Mammary epithelial cell (primary cell): ENCODE measurements around the gene RETREG1.

- CAGE, long polyA plus RNA: no peak
- RRBS: no CpG with 5 or more reads among the region's 5 CpGs
These were observed 234.2 kb upstream of the FBXL7 start for GRCh38 chr5:15265821-15266174.

GRCh38 chr5:15501096-15501951, 1.3 kb downstream of the FBXL7 start:
- CAGE, long polyA plus RNA: no peak
- RRBS: no CpG with 5 or more reads among the region's 15 CpGs

DNA sequence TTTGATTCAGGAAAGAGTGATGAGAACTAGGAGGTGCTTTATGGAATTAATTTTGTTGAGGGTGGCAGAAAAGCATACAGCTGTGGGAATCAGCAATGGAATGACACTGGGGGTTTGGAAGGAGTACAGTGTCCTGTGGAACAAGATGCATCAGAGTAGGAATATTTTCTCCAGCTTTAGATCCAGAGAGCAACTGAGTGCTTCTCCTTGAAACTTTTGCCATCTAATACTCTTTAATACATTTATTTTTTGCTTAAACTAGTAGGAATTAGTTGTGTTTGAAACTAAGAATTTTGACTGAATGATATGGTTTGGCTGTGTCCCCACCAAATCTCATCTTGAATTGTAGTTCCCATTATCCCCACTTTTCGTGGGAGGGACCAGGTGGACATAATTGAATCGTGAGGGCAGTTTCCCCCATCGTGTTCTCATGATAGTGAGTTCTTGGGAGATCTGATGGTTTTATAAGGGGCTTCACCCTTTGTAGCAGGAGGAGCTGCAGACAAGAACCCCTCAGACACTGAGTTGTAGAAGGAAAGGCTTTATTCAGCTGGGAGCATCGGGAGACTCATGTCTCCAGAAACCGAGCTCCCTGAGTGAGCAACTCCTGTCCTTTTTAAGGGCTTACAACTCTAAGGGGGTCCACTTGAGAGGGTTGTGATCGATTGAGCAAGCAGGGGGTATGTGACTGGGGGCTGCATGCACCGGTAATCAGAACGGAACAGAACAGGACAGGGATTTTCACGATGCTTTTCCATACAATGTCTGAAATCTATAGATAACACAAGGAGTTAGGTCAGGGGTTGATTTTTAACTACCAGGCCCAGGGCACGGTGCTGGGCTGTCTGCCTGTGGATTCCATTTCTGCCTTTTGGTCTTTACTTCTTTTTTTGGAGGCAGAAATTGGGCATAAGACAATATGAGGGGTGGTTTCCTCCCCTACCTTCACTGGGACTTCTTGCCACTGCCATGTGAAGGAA, 158.3 kb downstream of the FBXL7 start:
- CAGE, long polyA plus RNA: no peak
- RRBS: no CpG with 5 or more reads among the region's 10 CpGs

- CAGE, long polyA plus RNA: no peak
- RRBS: 93% methylated on average over 4 of the region's 64 CpGs
These were observed 242.9 kb downstream of the MARCHF11 start for GRCh38 chr5:15936477-15937362.

DNA sequence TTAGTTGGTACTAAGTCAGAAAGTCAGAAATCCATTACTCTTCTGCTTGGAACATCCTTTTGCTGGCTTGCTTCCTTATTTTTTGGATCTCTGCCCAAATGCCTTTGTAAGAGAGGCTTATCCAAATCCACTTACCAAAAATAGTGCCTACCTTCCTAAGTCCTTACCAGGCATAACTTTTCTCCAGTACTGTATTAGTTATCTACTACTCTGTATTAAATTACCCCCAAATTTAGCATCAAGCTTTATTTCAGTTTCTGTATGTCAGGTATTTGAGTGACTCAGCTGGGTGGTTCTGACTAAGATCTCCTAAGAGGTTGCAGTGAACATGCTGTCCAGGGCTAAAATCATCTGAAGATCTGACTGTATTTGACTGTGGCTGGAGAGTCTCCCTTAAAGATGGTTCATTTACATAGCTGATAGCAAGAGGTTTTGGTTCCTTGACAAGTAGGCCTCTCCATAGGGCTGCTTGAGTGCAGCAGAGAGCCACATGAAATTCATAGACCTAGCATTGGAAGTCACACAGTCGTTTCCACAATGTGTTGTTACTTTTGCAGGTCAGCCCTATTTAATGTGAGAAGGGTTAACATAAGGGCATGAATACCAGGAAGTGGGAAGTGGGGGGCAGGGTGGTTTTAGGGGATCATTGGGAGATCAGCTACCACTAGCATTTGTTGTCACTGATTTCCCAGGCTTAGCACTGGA, 1.8 kb upstream of the ZNF622 start:
- CAGE, long polyA plus RNA: no peak
- RRBS: no CpG with 5 or more reads among the region's 1 CpG

DNA sequence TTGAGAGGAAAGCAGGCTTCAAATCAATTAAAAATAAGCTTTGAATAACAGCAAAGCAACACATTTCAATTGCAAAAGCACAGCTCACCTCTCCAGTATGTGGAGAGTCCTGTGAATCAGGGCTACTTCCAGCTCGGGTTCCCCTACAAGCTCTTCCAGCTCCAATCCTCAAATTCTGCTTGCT, 71.9 kb downstream of the RETREG1 start:
- CAGE, long polyA plus RNA: no peak
- RRBS: no CpG with 5 or more reads among the region's 1 CpG

- CAGE, long polyA plus RNA: no peak
- RRBS: 1% methylated on average over 38 of the region's 111 CpGs
These were observed at the start of gene RETREG1 for GRCh38 chr5:16616279-16617397. TSS of gene RETREG1 (minus strand) at chr5:16616997.

- CAGE, long polyA plus RNA: no peak
- RRBS: 100% methylated on average over 2 of the region's 38 CpGs
These were observed 84.7 kb upstream of the RETREG1 start for GRCh38 chr5:16701309-16702031.

- CAGE, long polyA plus RNA: no peak
- RRBS: no CpG with 5 or more reads among the region's 13 CpGs
These were observed 56.4 kb downstream of the MYO10 start for GRCh38 chr5:16879689-16880080.

- CAGE, long polyA plus RNA: no peak
- RRBS: no CpG with 5 or more reads among the region's 11 CpGs
These were observed 999 bp upstream of the MYO10 start for GRCh38 chr5:16937015-16937559.

- CAGE, long polyA plus RNA: no peak
- RRBS: no CpG with 5 or more reads among the region's 2 CpGs
These were observed 5.2 kb downstream of the BASP1 start for GRCh38 chr5:17222533-17223114.

- CAGE, long polyA plus RNA: no peak
- RRBS: no CpG with 5 or more reads among the region's 7 CpGs
These were observed 16.9 kb downstream of the BASP1 start for GRCh38 chr5:17234220-17234904.

DNA sequence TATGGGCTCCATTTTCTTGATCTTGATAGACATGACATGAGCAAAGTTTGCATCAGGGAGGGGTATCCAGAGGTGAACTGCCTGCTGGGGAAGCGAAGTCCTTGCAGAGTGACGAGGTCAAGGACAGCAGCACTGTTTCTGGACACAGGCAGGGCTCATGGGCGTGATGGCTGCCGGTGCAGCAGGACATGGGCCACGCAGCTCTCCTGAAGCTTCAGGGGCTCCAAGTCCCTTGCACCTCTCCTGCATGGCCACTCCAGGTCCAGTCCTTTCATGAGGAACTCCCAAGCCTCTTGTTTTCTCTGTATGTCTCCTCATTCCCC, 123.9 kb downstream of the H3Y2 start:
- CAGE, long polyA plus RNA: no peak
- RRBS: no CpG with 5 or more reads among the region's 5 CpGs

DNA sequence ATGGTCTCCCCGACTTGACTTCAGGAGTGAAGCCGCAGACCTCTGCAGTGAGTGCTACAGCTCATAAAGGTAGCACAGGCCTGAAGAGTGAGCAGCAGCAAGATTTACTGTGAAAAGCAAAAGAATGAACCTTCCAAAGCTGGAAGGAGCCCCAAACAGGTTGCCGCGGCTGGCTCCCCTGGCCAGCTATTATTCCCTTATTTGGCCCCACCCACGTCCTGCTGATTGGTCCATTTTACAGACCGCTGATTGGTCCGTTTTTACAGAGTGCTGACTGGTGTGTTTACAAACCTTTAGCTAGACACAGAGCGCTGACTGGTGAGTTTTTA, 624.9 kb upstream of the CDH18 start:
- CAGE, long polyA plus RNA: no peak
- RRBS: no CpG with 5 or more reads among the region's 8 CpGs

DNA sequence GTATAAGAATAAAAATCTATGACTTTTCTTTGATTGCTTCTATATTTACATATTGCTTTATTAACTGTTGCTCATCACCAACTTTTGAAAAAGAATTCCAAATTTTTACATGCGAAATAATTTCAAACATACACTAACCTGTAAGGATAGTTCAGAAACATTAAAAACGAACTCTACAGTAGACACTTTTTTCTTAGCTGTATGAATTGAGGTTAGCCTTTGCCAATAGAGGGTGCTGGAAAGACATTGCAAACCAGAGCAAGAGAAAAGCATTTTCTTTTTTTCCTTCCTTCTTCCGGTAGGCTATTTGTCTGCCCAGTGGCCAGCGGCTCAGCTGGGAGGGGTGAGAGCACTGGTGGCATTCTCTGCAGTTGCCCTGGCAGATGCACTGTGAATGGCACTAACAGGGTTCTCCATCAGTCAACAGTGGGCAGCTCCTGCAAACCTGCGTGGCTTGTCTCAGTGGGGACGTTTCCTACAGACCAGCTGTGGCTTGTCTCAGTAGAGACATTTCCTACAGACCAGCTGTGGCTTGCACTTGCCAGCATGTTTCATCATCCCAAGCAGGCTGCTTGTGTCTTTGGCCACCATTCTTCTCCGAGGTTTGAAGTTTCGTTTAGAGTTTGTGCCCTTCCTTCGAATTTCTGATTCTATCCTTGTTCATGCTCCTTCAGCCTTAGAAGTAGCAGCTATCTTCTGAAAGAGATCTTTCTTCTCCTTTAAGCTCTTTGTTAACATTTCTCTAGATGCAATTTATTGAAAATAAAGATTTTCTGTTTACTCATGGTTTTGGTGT, 984.5 kb upstream of the CDH18 start:
- CAGE, long polyA plus RNA: no peak
- RRBS: no CpG with 5 or more reads among the region's 9 CpGs

- CAGE, long polyA plus RNA: no peak
- RRBS: no CpG with 5 or more reads among the region's 23 CpGs
These were observed 1368.6 kb downstream of the CDH12 start for GRCh38 chr5:21484479-21484986.

DNA sequence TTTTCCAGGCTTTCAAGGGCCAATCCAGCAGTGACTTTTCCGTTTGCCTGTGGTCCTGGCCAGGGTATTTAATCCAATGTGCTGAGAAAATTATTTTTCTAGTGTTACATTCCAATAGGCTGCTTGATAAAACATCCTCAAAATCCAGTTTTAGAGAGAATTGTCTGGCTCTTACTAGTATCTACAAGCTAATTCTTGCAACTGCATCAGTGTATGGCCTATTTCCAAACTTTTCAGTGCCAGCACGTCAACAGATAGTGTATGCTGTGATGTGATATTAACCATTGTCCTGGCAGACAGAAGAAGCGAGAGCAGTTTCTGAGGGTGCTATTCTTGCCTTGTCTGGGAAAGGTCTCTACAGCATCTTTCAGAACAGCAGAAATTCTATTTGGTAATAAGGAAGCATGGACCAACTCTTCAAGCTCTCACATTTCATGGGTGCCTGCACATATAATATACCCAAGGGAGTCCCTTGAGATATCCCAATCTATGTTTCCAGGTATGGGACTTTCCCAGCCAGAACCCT, 174.2 kb upstream of the CDH12 start:
- CAGE, long polyA plus RNA: no peak
- RRBS: no CpG with 5 or more reads among the region's 3 CpGs

DNA sequence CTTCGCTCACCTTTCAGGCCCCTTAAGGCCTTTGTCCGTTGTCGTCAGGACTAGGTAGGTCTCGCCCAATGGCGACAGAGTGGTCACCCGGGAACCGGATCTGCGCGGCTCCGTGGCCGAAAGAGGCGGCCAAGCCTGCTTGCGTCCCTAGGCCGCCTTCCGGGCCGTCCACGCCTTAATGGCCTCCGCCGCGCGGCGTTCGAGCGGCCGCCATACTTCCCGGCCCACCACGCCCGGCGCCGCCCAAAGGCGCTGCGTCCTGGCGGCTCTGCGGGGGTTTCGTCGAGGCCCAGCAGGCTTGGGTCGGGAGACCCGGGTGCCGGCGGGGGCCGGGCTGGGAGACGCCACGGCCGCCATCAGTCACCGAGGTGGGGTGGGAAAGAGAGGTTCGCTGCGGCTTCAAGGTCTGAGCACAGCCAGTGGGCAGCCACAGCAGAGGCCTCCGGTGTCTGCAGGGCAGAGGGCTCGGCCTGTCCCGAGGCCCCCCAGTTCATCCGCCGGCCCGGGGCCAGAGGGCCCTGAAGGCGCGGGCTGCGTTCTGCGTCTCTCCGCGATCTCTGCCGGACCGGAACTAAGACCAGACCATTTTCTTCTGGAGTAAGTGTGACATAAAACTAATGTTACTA, 545.8 kb upstream of the CDH10 start:
- CAGE, long polyA plus RNA: no peak
- RRBS: 80% methylated on average over 11 of the region's 61 CpGs

DNA sequence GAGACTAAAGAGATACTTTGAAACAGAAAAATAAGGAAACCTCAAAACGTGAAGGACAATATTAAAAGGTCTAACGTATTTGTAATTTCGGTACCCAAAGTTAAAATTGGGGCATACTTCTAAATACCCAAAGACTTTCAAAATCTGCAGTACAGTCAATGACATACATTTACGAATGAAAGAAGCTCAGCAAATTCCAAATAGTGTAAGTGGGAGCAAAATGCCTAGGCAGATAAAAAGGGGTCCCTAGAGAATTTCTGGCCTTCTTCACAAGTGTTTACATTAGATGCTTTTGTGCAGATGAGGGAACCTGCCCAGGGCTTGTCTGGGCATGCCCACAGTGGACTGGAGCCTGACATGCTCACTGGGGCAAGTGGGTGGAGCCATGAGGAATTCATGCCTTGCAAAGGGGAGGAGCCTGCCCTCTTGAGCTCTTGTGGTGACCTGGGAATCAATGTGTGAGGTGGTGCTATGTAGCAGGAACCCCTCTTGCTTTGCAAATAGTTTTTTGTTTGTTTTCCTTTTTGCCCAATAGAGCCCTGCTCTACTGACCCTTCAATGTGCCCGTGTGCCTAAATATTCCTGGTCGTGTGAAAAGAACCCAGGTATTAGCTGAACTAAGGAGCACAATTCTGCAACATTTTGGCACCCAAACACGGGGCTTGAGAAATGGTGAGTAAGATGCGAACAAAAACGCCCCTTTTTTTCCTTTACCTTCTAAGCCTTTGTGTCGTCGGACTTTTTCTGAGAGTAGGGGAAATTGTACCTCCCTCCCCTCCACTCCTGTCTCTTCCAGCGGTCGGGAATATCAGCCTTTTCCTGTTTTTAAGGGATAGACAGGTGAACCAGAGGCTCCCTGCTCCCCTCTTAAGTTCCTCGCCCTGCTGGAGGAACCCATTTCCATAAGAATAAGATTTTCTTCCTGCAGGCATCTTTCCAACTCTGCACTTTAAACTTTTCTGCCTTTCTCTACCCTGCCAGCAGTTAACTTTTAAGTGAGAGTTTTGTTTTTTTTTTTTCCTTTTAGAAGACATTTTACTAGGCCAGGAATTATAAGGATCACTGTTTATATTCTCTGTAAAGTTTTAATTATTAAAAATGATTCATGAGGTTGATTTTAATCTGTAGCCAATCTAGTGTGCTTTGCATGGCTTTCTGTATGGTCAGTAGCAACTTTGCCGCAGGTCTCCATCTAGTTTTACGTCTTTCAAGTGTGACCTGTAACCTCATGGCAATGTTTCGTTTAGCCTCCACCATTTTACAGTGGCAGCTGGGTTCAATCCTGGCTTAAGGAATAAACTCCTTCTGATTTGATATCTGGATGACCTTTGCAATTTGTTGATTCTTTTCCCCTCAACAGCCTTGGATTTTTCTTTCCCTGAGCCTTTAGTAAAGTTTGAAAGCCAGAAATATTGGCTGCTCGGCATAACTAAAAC, 434.0 kb upstream of the CDH9 start:
- CAGE, long polyA plus RNA: no peak
- RRBS: no CpG with 5 or more reads among the region's 18 CpGs

- CAGE, long polyA plus RNA: no peak
- RRBS: no CpG with 5 or more reads among the region's 33 CpGs
These were observed 704.9 kb upstream of the CDH9 start for GRCh38 chr5:27743234-27743759.